SK-MEL-5 (cell line): Measurements from ENCODE around the genes PPP2R2B, STK32A and FBXO38.

DNA sequence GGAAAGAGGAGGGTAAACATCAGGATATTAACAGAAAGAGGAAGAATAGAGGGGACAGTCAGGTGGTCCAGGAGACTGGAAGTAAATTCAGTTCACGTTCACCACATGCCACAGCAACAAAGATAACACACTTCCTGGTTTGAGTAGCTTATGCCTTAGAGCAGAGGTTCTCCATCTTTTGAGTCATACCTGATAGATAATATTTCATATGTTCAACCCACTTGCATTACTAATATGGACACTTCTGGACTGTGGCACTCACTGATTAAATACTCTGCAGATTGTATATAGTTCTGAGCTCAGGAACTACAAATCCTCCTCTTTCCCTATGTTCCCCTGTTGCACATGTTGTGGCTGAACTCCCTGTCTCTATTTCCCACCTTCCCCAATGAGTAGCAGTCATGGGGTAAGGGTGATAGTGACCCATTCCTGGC lies 180.0 kb upstream of the NR3C1 start:
RAMPAGE:
- cytosol, long total RNA: no peak
- long total RNA: no peak
- nucleus, long total RNA: no peak

DNA sequence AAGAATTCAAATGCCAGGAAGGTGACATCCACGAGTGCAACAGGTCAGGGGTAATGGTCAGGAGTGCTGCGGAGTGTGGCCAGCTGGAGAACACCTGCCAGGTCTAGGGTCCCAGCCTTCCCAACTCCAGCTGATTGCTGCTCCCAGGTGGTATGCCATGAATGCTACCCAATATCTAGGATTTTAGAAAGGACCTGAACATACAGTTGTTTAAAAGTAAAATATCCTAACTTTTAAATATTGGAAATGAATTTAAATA lies 617.0 kb downstream of the PRELID2 start:
RAMPAGE:
- cytosol, long total RNA: no peak
- long total RNA: no peak
- nucleus, long total RNA: no peak

DNA sequence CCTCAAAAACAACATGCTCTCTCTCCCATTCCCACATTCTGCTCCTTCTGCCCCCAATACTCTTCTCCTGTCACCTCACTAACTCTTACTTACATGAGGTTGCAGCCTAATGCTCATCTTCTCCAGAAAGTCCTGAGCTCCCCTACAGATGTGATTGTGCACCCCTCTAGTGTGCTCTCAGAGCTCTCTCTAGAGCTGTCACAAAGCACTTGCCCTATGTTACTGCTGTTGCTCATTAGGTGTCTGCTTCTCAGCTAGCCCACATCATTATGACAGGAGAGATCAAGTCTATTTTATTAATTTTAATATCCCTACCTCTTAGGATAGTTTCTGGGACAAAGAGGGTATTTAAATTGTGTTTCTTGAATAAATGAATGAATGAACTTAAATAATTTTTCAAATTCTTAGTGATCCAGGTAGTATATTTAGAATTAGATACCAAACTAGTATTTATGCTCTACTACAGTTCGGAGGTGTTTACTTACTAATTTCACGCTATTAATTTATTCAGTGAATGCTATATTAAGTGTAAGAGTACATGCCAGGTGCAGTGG lies 286.1 kb downstream of the PRELID2 start:
RAMPAGE:
- cytosol, long total RNA: no peak
- long total RNA: no peak
- nucleus, long total RNA: no peak

DNA sequence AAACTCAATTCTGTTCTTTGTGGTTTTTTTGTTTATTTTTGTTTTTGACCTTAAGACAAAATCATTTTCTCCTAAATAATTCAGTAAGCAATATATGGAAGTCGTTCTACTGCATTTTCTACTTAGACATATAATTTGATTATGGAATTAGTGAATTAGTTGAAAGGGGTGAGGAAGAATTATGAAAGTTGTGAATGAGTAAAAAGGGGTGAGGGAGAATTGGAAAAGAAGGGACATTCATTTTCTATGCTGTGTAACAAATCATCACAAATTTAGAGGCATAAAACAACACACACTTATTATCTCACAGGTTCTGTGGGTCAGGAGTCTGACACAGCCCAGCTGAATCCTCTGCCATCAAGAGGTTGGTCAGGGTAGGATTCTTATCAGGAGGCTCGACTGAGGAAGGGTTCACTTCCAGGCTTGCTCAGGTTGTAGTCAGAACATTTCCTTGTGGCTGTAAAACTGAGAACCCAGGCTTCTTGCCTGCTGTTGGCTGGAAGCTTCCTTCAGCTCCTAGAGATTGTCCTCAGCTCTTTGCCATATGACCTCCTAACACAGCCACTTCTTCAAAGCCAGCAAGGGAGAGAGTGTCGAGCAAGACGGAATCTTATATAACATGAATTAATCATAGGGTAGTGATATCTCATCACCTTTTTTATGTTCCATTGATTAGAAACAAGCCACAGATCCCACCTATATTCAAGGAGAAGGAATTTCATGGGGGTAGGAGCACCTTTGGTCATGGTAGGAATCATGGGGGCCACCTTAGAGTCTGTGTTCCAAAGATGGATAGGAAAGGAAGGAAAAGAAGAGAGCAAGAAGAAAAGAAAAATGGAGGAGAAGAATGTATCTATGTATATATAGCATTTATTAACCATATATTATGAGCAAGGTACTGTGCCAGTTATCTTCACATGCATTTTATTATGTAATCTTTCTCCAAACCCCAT lies 37.6 kb downstream of the SH3RF2 start:
RAMPAGE:
- cytosol, long total RNA: no peak
- long total RNA: no peak
- nucleus, long total RNA: no peak

GRCh38 chr5:146223239-146223725 lies 19.9 kb downstream of the RBM27 start:
RAMPAGE:
- cytosol, long total RNA: no peak
- long total RNA: no peak
- nucleus, long total RNA: no peak

RAMPAGE:
- cytosol, long total RNA: no peak
- long total RNA: no peak
- nucleus, long total RNA: no peak
Observed at GRCh38 chr5:146474010-146474357, 26.9 kb downstream of the TCERG1 start.

DNA sequence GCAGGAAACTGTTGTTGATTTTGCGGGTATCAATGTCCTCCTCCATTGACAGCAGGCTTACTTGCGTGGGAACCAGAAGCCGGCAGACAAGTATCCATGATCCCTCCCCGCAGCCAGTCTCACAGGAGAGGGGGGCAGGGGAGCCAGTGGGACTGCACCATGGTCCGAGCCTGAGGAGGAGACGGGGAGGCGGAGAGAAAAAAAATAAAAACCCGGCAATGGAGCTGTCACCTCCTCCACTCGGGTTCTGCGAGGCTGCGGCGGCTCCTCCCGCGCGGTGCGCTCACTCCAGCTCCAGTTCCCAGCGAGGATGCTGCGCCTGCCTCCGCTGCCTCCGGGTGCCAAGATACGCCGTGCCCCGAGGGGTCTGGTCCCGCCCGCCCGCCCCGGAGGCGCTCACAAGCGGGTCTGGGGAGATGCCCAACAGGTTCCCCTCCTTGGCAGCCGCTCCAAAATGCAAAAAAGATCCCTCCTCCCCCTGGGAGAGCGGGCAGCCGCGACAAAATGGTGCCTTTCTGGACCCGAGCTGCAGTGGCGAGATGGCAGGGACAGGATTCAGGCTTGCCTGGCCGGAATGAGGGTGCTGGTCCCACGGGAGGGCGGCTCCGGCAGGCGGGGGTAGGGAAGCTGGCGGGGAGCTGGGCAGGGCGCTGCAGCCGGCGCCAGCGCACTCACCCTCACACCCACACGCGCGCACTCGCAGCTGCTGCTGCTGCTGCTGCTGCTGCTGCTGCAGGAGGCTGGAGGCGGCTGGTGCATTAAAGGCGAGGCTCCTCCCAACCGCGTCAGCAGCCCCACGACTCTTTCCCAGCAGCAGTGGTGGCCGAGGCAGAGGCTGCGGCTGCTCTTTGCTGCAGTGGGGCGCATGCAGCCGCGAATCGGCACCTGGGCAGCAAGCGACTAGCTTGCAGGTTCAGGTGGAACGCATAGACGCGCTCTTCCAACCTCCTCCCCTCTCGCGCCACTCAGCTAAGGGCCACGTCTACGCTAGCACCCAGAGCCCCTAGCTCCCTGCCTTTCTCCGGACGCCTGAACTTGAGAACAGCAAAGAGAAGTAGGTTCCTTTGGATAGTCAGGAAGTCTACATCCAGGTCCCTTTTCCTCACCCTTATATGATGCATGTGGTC lies at the start of gene PPP2R2B:
PPP2R2B (minus strand) TSS at position 732 of the 1,127 bp plus-strand sequence.
RAMPAGE:
- cytosol, long total RNA: no peak
- long total RNA: no peak
- nucleus, long total RNA: no peak

GRCh38 chr5:147234357-147235212 lies at the start of gene STK32A:
TSS of gene STK32A (plus strand) at chr5:147235026.
RAMPAGE:
- cytosol, long total RNA: start-site peak on the plus strand at chr5:147235015-147235125, 395 and 407 reads in 2 replicates
- long total RNA: start-site peak on the plus strand at chr5:147235045-147235056, 136 and 162 reads in 2 replicates; start-site peak on the plus strand at chr5:147235116-147235125, 78 and 61 reads in 2 replicates
- nucleus, long total RNA: start-site peak on the minus strand at chr5:147234868-147234955, 197 and 59 reads in 2 replicates

DNA sequence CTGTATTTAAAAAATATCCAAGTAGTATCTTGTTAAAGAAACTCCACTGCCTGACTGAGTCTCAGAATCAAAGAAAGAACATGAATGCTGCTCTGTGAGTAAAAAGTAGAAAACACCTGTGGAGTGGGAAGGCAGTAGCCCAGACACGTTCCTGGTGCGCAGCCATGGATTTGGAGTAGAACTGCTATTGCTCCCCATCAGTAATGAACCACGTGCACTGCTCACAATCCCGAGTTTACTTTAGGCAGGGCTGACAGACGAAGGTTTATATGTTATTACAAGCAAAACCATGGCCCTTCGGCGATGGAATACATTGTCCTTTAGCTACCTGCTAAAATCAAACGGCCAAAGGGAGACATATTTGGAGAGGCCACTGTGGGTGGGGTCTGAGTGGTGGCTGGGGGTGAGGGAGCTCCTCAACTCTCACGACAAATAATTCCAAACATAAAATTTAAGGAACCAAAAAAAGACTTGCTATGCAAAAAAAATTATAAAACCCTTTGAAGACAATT lies 55.3 kb downstream of the DPYSL3 start:
RAMPAGE:
- cytosol, long total RNA: no peak
- long total RNA: no peak
- nucleus, long total RNA: no peak

DNA sequence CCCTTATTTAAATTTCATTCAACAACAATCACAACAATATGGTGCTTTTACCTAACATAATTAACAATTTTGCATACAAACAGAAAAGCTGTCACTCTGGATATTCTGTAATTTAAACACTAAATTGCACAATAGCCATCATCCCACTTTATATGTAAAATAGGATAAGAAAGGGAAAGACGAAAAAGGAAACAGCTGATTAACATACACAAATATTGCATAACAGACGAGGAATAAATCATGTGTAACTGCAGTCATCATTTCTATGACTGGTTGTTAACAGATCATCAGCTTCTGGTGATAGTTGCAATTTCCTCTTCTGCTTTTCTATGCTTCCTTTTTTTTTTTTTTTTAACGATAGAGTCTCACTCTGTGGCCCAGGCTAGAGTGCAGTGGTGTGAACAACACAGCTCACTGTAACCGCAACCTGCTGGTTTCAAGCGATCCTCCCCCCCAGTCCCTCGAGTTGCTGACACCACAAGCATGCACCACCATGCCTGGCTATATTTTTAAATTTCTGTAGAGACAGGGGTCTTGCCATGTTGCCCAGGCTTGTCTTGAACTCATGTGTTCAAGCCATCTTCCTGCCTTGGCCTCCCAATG lies 22.5 kb upstream of the JAKMIP2 start:
RAMPAGE:
- cytosol, long total RNA: no peak
- long total RNA: no peak
- nucleus, long total RNA: no peak

GRCh38 chr5:147911437-147911796 lies 5.1 kb upstream of the C5orf46 start:
RAMPAGE:
- cytosol, long total RNA: no peak
- long total RNA: no peak
- nucleus, long total RNA: no peak

GRCh38 chr5:148118311-148118677 lies 50.1 kb upstream of the SPINK14 start:
RAMPAGE:
- cytosol, long total RNA: no peak
- long total RNA: no peak
- nucleus, long total RNA: no peak

RAMPAGE:
- cytosol, long total RNA: no peak
- long total RNA: no peak
- nucleus, long total RNA: start-site peak on the plus strand at chr5:148383941-148384002, 102 and 75 reads in 2 replicates
Observed at GRCh38 chr5:148383523-148384102, at the start of gene FBXO38. TSS of gene FBXO38 (plus strand) at chr5:148383958.

DNA sequence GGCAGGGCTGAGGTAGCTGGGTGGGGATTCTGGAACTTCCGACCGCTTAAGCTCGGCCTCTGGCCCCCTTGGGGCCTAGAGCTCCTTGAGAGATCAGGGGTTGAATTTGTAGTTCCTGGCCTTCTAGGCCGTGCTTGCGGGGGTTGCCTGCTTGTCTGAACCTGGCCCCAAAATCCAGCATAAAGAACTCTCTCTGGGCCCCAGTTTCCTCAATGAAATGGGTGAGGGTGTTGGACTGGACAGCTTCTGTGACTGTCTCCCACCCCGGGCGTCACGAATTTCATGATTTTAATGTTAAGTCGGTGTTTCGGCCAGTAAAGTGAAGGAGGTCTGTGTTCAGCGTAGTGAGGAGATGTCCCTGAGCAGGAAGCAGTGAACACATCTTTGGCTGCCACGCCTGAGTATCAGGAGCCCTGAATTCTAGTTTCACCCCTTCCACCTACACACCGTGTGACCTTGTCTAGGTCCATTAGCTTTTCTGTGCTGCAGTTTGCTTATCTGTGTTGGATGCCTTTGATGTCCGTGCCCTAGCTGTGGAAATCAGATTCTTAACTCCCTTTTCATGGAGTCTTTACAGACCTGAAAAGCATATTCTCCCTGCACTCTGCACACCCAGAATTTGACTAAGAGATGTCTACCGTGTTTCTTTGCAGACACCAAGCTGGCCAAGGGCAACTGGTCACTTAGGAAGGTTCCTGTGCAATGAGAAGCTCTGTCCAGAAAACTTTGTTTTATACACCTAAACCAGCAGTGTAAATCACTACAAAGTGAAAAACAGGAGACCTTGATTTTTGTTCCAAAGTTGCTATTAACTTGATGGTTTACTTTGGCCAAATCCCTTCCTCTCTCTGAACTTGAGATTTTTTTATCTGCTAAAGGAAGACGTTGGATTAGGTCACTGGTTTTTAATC lies 600 bp downstream of the FBXO38 start:
RAMPAGE:
- cytosol, long total RNA: no peak
- long total RNA: no peak
- nucleus, long total RNA: no peak

RAMPAGE:
- cytosol, long total RNA: no peak
- long total RNA: no peak
- nucleus, long total RNA: no peak
Observed at GRCh38 chr5:148454481-148454858, 70.7 kb downstream of the FBXO38 start.

DNA sequence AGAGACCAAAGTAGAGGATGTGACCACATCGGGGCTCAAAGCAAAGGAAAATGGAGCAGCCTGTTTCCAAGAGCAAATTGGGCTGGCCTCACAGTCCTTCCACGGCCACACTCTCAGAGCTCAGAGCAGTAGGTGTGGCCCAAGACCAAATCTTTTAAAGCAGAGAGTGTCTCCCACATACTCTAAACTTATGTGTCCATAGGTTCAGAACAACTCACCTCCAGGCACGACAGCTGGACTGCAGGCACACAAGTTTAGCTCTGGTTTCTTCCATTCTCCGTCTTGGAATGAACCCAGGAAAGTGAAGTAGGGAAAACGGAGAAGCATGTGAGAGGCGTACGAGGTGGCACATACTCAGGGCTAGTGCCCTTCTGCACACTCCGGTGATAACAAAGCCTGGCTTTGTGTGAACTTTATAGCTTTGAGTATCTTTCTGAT lies 11.0 kb upstream of the HTR4 start:
RAMPAGE:
- cytosol, long total RNA: no peak
- long total RNA: no peak
- nucleus, long total RNA: no peak

DNA sequence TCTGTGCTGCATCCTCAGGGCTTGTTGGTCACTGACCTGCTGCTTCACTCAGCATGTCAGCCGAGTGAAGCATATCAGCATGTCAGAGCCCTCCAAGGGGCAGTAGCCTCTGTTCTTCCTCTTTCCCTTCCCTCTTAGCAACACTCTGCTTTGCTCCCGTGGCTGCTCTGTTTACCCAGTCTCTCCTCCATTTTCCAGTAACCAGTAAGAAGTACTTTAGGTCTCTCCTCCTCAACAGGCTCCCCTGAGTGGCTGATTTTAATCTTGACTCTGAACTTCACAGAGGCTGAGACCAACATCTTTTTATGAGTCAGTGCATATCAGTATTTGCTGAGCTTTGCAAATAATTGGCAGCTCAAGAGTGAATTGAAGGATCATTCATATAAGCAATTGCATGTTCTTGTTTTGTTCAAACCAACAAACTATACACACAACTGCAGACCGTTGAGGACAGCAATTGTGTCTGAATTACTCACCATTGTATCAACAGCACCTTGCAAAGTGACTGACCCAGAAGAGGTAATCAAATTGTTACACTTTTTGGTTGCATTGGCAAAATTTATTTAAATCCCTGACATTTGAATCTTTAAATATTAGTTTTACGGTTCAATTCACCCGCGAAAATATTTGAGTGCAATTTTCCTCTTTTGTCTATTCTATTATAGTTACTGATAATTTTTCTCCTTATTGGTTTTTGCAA lies 18.4 kb upstream of the ADRB2 start:
RAMPAGE:
- cytosol, long total RNA: no peak
- long total RNA: no peak
- nucleus, long total RNA: no peak

RAMPAGE:
- cytosol, long total RNA: no peak
- long total RNA: no peak
- nucleus, long total RNA: no peak
Observed at GRCh38 chr5:148912452-148913553, 86.4 kb downstream of the ADRB2 start.

GRCh38 chr5:148913826-148914492 lies 87.5 kb downstream of the ADRB2 start:
RAMPAGE:
- cytosol, long total RNA: no peak
- long total RNA: no peak
- nucleus, long total RNA: no peak

RAMPAGE:
- cytosol, long total RNA: no peak
- long total RNA: no peak
- nucleus, long total RNA: no peak
Observed at GRCh38 chr5:149259706-149260721, 11.6 kb upstream of the AFAP1L1 start.